Colonic mucosa (tissue), 1 donor: ENCODE measurements around the genes PRTFDC1, APBB1IP and ACBD5.

GRCh38 chr10:23694190-23695334 lies 255.7 kb downstream of the OTUD1 start:
- PRO-cap, result no peak

DNA sequence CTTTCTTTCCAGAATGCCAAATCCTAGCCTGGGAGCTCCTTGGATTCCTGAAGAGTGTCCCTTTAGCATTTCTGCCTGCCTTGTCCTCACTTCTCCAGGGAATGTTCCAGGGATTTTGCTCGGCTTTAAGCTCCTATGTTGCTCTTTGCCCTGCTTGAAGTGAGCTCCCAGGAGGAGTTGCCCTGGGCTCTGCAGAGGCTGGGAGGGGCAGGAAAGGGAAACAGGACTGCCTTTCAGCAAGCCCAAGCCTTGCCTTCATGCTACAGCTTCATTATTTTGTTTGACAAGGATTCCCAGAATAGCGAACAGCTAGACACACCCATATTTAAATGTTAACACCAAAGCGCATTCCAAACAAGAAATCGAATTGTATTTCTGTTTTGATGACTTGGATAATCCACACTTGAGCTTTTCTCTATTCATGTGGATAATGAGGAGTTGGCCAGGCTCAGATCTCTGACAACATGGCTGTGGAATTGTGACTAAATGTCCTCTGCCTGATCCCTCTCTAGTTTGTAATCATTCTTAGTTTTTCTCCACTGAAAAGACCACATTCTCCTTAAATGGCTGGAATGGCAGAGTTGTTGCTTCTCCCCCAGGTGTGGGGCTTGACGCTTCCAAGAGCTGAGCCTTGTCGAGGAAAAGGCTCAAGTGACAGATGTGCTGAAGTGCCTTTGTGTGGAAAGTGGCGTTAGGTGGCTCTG lies 6.3 kb downstream of the KIAA1217 start:
- PRO-cap, result unidirectional peak, minus-strand start at position 161 of the sequence

DNA sequence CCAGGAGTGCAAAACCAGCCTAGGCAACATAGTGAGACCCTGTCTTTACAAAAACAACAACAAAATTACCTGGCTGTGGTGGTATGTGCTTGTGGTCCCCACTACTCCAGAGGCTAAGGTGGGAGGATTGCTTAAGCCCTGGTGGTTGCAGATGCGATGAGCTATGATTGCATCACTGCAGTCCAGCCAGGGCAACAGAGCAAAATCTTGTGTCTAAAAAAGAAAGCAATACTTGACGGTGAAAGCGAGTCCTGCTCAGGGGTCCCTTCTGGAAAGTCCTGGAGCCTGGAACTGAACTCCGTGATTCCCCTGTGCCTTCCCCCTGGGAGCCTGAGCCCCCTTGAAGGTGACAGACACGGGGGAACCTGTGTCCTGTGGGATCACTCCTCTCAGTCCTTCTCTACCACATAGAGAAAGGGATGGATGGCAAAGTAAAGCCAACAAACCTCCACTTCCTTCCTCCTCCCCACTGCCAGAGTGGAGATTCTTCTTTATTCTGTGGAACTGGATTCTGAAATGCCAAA lies 50.5 kb downstream of the KIAA1217 start:
- PRO-cap, result no peak

DNA sequence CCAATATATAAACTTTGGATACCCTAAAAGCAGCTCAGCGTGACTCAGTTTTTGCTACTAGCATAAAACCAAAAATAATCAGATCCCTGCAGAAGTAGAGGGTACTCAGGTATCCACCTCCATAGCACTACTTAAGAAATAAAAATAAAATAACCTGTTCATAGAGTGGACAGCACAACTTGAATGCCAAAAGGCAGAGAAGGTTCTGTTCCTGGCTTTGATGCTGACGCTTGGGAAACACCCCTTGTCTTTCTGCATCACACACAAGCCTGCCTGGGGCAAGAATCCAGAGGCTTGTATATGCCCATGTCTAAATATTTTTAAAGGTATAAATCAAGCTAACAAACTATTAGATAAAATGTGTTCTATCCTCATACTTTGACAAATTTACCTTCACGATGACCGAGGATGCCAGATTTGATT lies 207.3 kb downstream of the KIAA1217 start:
- PRO-cap, result no peak

- PRO-cap, result no peak
Observed at GRCh38 chr10:24438004-24438586, 229.2 kb downstream of the KIAA1217 start.

DNA sequence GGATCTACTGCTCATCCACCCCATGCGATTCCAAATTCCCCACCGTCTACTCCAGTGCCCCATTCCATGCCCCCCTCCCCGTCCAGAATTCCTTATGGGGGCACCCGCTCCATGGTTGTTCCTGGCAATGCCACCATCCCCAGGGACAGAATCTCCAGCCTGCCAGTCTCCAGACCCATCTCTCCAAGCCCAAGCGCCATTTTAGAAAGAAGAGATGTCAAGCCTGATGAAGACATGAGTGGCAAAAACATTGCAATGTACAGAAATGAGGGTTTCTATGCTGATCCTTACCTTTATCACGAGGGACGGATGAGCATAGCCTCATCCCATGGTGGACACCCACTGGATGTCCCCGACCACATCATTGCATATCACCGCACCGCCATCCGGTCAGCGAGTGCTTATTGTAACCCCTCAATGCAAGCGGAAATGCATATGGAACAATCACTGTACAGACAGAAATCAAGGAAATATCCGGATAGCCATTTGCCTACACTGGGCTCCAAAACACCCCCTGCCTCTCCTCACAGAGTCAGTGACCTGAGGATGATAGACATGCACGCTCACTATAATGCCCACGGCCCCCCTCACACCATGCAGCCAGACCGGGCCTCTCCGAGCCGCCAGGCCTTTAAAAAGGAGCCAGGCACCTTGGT lies 250.3 kb downstream of the ARHGAP21 start:
- PRO-cap, result no peak

DNA sequence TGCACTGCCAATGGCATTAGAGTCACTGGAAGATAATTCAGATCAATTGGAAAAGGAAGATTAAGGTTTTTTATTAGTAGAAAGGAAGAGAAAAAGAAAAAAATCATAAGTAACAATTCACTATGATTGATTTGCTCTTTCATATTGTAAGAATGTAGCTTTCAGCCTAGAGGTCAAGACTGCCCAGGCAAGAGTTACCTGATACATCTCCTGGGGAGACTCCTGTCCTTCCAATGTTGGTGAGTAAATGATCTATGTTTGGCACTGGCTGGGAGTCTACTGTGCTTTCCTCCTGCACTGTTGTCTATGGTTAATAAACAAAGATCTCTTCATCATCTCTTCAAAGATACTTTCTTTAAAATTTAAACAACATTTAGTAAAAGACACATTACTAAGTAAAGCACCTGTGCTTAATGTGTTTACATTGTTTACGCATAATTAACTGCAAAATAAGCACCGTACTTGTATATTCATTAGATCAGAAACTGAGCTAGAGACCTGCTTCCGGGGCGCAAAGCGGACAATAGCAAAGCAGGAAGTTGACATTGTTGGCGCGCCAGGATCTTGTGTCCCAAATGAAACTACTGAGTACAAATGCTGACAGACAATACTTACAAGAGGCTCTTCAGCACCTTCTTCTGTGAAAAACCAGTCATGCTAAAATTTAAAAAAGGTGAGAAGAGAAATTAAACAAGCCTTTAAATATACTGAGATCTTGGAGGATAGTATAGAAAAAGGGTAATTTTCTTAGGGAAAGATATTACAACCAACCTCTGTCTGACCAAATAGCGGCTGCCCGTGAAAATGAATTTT lies 132.5 kb downstream of the ARHGAP21 start:
- PRO-cap, result no peak

GRCh38 chr10:24882192-24882662 lies 70.2 kb downstream of the PRTFDC1 start:
- PRO-cap, result unidirectional peak, minus-strand start at chr10:24882488

GRCh38 chr10:24902207-24902654 lies 50.2 kb downstream of the PRTFDC1 start:
- PRO-cap, result no peak

DNA sequence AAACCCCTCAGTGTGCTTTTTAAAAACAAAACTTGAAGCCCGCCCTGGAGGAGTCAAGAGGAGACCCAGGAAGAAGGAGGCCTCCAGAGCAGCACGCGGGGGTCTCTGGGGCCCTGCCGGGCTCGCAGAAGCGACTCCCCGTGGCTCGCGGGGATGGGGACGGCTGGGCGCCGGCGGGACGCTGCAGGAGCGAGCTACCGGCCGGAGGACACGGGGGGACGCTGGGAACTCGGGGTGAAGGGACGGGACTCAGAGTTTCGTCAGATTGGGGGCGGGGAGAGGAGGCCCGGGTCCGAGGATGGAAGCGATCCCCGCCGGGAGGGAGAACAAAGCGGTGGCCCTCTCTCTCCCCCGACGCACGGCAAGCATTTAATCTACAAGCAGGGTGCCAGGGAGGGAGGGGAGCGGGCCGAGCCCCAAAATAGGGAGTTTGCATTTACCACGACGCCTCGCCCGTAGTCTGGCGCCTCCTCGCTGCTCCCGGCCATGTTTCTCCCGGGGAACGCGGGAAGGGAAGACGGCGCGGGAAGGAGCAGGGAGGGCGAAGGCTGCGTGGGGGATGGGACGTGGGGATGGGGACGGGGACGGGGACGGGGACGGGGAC lies at the start of gene PRTFDC1:
PRTFDC1 (minus strand) TSS at position 519 of the 604 bp plus-strand sequence.
- PRO-cap, result bidirectional peak, plus-strand start at position 263 of the sequence, minus-strand start at position 212 of the sequence; bidirectional peak, plus-strand start at position 560 of the sequence, minus-strand start at position 488 of the sequence

GRCh38 chr10:24953226-24954160 lies 1.1 kb upstream of the PRTFDC1 start:
- PRO-cap, result unidirectional peak, minus-strand start at chr10:24953329; unidirectional peak, minus-strand start at chr10:24953384

DNA sequence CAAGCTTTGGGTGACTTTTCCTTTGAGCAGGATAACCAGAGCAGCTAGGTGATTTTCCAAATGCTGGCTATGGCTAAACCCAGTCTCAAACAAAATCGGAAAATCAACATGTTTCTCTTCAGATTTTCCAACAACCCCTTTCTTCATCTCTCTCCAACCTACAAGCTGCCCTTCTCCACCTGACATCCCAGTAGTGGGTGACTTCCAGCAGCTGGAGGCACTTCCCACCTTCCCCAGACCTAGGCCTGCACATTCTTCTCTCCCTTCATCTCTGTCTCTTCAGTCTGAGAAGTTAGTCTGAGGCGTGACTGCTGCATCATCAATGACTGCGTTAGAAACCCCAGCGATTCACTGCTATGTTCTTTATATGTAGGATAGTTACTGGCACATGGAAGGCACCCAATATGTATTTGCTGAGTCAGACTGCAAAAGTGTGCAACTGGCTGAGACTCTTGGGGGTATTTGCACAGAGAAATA lies 45.2 kb downstream of the THNSL1 start:
- PRO-cap, result no peak

DNA sequence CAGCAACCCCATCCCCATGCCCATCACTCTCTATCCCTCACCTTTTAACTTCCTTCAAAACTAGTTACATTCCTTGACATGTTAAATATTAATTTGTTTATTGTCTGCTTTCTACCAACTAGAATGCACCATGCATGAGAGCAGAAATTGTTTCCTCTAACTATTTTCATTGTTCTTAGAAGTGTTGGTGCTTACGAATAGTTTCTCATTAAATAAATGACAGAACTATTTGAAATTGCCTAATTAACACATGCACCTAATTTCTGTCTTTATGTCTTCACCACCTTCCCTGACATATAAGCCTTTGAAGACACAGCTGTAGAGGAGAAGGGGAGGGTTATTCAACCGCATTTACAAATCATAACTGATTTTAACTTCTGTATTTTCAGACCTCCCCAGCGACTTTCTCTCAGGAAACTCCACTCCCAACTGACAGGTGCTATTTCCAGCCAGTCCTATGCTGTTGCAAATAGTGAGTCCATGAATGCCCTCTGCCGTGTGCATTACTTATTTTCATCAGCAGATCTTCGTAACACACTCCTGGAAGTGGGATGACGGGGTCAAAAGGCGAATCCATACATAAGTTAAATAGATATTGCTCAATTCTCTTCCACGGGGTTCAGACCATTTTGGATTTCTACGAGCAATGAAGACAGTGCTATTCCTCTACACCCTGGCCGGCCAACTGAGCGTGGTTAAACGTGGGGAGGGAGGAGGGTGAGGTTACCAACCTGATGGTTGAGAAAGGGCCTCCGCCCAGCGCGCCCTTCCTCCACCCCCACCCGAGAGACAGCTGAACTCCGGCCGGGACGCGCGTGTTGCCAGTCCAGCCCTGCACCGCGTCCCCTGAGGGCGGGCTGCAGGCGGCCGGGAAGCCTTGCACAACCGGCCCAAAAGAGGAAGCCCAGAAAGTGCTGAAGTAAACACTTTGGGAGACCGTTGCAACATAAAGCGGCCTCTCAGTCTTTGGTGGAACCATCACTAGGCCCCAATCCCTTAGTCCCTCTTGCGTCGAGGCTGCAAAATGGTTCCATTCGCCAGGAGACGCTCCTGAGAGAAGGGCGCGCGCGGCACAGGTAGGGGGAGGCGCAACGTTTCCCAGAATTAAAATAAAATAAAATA lies at the start of gene APBB1IP:
APBB1IP (plus strand) TSS at position 962 of the 1,122 bp plus-strand sequence.
- PRO-cap, result unidirectional peak, plus-strand start at position 412 of the sequence; bidirectional peak, plus-strand start at position 796 of the sequence, minus-strand start at position 687 of the sequence

DNA sequence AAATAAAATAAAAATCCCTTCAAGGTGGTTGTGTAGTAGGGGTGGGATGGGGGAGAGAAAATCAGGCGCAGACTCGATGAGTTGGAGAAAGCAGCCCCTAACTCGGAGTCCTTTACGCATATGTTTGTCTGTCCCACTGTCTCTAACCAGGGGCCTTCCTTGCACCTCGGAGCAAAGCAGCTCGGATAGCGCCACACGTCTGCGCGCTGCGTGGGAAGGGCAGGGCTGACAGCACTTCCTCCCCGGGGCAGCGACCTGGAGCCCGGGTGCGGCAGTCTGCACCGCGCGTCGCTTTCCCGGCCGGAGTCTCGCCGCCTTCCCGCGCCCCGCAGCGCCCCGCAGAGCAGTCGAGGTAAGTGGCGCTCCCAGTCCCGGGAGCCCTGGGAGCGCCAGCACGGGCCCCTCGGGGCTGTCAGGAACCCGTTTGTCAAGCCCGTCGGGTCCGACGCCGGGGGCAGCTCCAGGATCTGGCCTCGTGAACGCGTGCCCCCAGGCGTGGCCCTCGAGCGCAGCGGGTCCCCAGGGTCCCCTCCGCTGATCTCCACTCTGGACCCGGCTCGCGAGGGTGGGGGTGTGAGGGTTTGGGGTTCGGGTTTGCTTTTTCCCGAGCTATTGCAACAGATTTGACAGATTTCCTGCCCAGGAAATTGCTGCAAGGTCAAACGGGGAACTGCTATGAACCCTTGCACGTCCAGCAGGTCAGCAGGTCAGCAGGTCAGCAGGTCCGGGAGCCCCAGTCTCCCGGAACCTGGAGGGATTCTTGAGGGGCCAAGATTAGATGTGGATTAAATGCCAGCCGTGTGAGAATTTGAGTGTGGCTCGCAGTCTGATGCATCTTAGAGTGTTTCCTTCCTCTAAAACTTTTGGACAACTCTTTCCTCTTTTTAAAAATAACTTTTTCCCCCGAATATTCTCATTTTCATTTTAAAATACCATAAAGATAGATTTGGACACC lies 638 bp downstream of the APBB1IP start:
- PRO-cap, result bidirectional peak, plus-strand start at position 253 of the sequence, minus-strand start at position 148 of the sequence; unidirectional peak, minus-strand start at position 831 of the sequence

DNA sequence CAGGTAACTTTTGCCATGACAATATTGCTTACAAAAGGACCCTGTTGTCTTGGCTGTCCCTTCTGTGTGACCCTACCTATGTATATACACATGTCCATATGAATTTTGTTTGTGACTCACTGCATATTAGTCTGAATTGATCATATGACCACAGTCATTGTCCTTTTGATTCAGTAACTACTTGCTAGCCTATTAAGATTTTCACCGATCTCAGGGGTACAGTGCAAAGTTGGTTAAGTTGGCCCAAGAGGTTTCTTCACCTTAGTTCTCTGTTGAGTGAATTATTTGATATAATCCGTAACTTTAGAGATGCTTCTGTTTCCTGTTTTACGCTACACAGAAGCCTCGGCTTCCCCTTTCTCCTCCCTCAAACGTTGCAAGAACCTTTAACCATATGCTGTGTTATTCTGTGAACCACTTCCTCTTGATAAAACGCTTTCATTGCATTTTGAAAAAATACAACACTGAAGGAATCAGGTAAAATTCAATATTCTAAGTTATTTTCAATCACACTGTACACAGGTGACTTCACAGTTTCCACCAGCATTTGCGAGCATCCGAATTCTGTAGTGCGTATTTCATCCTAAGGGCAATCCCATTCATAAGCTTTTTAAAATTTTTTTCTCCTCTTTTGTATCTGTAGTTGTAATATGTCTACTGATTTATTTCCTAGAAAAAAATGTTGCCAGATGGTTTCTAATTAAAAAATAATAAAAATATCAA lies 44.0 kb downstream of the APBB1IP start:
- PRO-cap, result no peak

DNA sequence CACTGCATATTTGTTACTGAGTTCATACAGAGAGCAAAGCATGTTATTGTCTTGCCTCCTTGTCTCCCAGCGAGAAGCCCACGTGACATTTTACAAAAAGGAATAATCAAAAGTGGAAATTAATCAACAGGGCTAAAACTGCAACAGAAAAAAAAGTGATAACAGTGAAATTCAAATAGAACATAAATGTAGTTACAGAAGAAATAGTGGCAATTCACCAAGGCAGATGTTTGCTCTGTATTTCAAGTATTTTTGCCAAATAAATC lies 35.4 kb upstream of the PDSS1 start:
- PRO-cap, result no peak

DNA sequence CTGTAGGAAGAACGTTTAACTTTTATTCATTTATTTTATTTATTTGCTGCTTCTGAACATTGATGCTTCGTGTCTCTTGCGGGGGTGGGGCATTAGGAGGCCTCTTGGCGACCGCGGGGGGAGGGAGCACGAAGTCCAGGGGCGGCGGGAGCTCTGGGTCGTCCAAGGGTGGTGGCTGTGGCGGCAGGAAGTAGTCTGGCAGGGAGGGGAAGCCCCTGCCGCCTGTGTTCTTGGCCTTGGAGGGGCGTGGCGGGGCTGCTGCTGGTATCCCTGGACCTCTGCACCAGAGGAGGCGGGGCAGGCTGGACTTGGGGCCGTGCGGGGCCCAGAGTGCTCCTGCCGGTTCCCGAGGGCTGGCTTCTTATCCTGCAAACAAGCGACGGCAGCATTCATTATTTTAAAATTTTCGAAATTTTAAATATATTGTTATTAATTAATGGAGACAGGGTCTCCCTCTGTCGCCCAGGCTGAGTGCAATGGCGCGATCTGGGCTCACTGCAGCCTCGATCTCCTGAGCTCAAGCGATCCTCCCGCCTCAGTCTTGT lies 70.5 kb upstream of the ABI1 start:
- PRO-cap, result no peak

GRCh38 chr10:27169869-27171059 lies 15.1 kb downstream of the MASTL start:
- PRO-cap, result no peak

DNA sequence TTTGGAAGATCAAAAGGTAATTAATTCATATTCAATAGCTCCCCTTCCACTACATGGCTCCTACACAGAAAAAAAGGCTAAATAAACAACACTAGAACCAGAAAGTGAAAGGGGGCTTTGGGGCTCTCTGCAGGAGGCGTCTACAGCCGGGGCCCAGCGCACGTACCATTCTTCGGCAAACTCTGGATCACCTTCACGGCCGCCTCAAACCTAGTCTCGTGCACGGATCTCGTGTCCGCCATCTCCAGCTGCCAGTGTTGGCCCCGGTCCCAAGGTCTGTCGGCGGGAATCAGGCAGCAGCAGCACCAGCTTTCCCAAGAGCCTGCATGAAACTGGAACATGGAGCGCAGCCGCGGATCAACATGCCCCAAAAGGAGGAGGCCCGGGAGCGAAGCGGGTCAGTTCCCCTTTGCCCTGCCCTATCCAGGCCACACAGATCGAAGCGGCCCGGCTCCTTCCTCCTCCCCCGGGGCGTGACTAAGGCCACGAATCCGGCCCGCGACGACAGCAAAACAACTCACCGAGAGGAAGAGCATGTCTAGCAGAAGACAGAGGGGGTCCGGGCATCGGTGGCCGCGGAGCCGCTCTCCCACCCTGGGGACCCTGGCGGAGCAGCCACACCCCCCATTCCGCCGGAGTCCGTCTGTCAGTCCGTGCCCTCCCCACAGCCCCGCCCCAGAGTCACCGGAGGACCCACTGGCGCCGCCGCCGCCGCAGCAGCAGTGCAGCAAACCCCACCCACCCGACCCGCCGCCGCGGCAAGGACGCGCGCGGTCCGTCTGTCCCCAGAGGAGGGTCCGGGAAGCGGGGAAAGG lies at the start of gene ACBD5:
ACBD5 (minus strand) TSS at position 645 of the 815 bp plus-strand sequence.
- PRO-cap, result bidirectional peak, plus-strand start at position 132 of the sequence, minus-strand start at position 184 of the sequence; bidirectional peak, plus-strand start at position 370 of the sequence, minus-strand start at position 364 of the sequence; bidirectional peak, plus-strand start at position 544 of the sequence, minus-strand start at position 421 of the sequence; bidirectional peak, plus-strand start at position 722 of the sequence, minus-strand start at position 645 of the sequence

DNA sequence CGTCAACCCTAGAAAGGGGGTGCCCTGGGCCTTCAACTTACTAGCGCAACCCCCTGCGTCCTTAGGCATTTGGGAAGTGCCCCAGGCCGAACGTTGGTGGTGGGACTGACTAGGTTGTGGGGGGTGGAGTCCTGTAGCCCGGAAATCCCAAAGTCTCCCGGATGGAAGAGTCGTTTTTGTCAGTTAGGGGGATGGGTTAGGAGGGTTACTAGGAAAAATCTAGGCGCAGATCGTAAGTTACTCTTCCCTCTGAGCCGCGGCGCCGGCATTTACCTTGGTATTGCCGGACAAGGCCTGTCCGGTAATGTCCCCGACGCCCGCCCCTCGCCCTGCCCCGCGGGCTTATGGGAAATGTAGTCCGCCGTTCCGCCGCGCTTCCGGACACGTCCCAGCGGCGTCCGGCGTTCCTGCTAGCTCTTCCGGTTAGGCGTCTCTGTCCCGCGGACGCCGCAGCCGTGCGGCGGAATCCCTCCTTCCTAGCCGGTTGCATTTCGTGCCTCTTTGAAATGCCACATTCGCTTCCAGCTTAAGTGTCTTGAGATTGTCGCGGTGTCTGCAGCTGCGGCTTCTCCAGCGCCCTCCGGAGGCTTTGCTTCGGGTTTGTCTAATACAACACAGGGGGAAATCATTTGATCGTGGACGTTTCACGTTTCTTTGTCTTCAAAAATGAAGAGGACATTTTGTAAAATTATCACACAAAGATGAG lies 1.3 kb upstream of the ACBD5 start:
- PRO-cap, result bidirectional peak, plus-strand start at position 426 of the sequence, minus-strand start at position 289 of the sequence